Lower leg skin (tissue), 2 donors: ENCODE results near the genes USP3 and FBXL22.

GRCh38 chr15:63357701-63358234 is 23.9 kb downstream of the CA12 start:
- PRO-cap: no peak
- RAMPAGE, long total RNA, 2 experiments: no peak in any of the 2 experiments

DNA sequence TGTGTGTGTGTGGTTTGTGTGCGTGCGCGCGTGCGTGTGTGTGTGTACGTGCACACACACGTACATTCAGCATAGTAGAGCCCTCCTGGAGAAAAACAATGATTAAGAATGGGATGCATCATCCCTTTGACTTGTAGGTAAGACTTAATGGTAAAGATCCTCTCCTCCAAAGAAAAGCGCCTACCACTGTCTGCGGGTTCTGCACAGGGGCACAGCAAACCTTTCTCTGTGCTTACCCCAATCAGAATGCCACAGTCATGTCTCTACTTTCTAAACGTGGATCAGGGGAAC is 673 bp downstream of the CA12 start:
- PRO-cap: bidirectional peak, plus-strand start at position 183 of the sequence, minus-strand start outside the sequence
- RAMPAGE, long total RNA, 2 experiments: no peak in any of the 2 experiments

- PRO-cap: bidirectional peak, plus-strand start at chr15:63501527, minus-strand start at chr15:63501462
- RAMPAGE, long total RNA, 2 experiments: no peak in any of the 2 experiments
Measured at GRCh38 chr15:63501225-63501848, 3.1 kb upstream of the USP3 start.

DNA sequence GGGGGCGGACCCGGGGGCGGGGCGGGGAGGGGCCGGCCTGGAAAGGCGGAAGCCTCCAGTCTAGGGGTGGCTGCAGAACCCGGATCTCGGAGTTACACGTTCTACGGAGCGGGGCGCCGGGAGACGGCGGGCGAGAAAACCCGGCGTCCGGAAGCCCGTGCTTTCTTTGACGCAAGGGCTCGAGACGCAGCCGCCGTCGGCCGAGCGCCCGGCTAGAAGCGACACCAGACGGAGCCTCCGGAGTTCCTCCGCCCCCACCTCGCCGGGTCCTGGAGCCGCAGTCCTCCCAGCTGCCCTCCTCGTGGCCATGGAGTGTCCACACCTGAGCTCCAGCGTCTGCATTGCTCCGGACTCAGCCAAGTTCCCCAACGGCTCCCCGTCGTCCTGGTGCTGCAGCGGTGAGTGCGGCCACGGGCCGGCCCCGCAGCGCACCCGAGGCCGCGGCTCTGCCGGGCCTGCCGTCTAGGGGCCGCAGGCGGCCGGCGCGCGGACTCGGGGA is at the start of gene USP3:
TSS of gene USP3 (plus strand) at position 161 of the 499 bp plus-strand sequence.
- PRO-cap: bidirectional peak, plus-strand start at position 162 of the sequence, minus-strand start outside the sequence
- RAMPAGE, long total RNA, 2 experiments: start-site peak on the plus strand in 2 of 2 experiments, centred at positions 227 to 237 of the sequence, 211 to 241 reads per replicate

- PRO-cap: no peak
- RAMPAGE, long total RNA, 2 experiments: no peak in any of the 2 experiments
Measured at GRCh38 chr15:63569181-63569696, 27.9 kb upstream of the FBXL22 start.

DNA sequence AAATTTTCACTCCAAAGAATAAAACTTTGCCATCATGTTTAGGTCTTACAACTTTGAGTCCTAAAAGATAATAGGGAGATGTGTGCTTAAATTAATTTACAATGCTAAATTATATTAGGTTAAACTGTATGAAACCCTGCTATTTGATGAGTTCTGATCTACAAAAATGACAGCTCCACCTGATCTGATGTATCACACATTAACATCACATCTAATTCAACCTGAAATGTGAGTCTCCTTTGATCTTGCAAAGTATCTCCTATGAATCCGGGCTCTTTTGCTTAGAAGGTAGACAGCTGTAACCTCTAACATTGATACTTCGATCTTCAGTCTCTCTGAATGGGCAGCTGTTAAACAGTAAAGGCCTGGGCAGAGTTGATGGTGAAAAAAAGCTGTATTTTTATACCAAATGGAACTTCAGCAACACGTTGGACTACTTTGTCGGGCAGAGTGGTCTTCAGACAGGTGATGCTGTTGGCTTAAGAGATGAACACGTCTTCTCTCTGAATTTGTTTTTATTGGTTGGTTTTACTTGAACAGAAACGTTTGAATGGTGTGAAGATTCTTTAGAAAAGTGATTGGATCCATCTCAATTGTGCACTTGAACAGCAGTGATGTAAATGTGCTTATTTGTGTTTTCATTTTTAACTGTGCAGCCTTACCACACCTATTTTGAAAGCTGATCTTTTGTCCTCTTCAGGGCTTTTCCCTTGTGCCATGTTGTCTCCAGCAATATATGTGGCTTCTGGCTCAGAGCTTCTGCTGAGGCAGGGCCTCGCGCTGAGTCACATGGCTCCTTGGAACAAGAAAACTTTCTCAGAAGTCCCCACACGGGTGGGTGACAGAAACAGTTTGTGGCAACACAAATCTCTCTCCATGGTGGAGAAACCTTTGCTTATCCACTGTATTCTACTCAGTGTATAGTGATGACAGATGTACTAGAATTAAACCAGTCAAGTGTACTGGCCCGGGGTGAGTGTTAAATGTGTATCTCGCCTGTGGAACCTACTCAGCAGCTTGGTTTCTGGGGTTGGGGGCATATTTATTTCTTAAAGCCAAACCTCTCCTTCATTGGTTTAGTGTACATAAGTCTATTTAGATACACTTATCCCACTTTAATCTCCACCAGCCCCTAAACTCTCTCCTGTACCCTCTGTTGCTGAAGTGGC is 3.7 kb upstream of the FBXL22 start:
- PRO-cap: no peak
- RAMPAGE, long total RNA, 2 experiments: no peak in any of the 2 experiments

DNA sequence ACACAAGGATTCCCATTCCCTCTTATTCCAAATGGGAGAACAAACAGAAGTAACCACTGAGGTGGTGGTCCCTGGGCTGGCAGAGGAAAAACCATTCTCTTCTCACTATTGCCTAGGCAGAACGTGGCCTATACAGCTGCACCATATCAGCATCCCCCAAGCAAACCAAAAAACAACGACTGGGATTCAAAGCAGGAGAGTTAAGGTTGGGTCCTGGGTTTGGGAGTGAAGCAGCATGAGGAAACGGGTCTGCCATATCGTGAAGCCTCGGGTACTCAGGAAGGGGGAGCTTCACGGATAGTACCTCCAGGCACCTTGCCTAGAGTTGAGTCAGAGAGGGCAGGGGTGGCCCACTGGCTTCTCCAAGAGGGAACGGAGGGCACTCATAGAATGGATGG is 1.2 kb upstream of the FBXL22 start:
- PRO-cap: no peak
- RAMPAGE, long total RNA, 2 experiments: no peak in any of the 2 experiments

DNA sequence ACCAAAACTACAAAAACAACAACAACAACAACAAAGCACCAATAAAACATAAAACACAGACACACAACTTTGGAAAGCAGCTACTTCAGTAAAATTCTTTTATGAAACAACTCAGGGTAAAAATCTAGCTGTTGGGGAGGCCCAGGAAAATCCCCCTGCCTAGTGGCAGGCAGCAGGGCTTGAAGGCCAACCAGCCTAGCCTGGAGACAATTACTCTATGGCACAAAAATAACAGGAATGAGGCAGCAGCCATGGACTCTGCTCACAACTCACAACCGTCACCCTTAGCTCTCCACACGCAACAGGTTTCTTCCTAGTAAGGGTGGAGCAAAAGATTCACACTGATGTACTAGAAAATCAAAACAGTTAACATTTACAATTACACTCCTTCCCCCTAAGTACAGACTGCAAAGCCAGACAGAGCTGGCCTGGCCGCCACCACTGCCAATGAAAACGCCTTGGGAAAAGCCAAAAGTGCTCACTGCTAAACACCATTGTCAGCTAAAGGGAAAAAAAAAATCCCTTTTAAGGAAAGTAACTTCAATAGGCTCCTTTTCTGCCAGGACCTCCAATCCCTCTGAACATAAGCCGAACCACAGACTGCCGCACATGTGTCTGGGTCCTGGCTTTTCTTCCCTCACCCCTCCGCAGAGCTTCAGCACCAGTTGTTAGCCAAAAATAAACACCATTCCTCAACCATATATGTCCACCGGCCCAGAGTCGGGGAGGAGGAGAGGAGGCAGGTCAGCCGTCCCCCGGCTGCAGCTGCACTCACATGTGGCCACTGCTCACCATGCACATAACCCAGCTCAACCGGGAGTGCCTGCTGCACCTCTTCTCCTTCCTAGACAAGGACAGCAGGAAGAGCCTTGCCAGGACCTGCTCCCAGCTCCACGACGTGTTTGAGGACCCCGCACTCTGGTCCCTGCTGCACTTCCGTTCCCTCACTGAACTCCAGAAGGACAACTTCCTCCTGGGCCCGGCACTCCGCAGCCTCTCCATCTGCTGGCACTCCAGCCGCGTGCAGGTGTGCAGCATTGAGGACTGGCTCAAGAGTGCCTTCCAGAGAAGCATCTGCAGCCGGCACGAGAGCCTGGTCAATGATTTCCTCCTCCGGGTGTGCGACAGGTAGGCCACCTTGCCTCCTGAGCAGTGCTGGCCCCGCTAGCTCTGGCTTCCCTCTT is at the start of gene FBXL22:
TSS of gene FBXL22 (plus strand) at position 770 of the 1,184 bp plus-strand sequence.
- PRO-cap: no peak
- RAMPAGE, long total RNA, 2 experiments: no peak in any of the 2 experiments

DNA sequence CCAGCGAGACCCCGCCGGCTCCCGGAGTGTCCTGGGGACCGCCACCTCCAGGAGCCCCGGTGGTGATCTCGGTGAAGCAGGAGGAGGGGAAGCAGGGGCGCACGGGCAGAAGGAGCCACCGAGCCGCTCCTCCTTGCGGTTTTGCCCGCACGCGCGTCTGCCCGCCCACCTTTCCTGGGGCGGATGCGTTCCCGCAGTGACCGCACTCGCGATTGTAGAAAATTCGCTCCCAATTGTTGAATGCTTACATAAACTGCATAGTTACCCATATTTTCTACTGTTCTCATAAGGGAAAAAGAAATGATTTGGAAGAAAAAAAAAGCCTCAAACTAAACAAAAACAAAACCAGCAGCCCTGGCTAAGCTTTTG is 4.3 kb downstream of the FBXL22 start:
- PRO-cap: no peak
- RAMPAGE, long total RNA, 2 experiments: no peak in any of the 2 experiments

DNA sequence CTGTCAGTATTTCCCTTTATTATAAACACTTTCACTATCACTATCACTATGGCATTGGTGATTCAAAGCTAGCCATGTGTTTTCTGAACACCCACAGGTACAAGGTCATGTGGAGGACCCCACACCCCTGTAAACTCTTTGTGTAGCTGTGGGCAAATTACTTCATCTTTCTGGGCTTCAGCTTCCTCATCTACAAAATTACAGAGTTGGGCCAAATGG is 41.7 kb downstream of the FBXL22 start:
- PRO-cap: no peak
- RAMPAGE, long total RNA, 2 experiments: no peak in any of the 2 experiments

GRCh38 chr15:63807138-63807889 is 26.4 kb downstream of the HERC1 start:
- PRO-cap: no peak
- RAMPAGE, long total RNA, 2 experiments: no peak in any of the 2 experiments

DNA sequence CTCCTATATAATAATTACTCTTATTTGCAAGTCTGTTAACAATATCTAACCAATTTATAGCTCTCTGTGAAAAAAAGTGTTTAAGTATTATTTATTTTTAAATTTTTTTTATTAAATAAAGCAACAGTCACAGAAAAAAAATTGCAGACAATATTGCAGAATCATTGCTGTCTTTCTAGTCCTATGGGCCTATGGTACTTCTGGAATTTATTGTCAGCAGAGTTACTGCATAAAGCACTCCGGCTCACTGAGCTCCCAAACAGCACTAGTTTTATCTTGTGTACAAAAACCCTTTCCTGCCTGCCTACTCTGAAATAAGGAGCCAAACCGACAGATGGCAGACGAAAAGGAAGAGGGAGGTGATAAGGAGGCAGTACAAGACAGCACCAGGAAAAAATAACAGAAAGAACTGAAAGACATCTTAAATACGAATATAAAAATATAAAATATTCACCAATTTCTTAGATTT is 15.6 kb downstream of the HERC1 start:
- PRO-cap: no peak
- RAMPAGE, long total RNA, 2 experiments: no peak in any of the 2 experiments

DNA sequence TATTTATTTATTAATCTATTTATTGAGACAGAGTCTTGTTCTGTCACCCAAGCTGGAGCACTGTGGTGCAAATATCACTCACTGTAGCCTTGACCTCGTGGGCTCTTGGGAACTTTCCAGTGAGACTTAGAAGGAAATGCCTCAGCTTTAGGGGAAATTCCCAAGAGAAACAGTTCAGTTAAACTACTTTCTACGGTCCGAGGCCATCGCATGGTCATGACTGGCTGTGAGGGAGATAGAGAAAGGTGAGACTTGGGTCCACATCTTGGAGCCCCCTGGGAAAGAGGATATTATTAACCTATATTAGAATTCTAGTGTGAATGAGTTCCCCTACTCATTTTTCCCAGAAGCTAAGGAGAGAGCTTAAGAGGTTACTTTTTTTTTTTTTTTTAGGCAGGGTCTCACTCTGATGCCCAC is 47.1 kb upstream of the HERC1 start:
- PRO-cap: no peak
- RAMPAGE, long total RNA, 2 experiments: no peak in any of the 2 experiments

- PRO-cap: no peak
- RAMPAGE, long total RNA, 2 experiments: no peak in any of the 2 experiments
Measured at GRCh38 chr15:63967967-63968455, 78.3 kb downstream of the DAPK2 start.

DNA sequence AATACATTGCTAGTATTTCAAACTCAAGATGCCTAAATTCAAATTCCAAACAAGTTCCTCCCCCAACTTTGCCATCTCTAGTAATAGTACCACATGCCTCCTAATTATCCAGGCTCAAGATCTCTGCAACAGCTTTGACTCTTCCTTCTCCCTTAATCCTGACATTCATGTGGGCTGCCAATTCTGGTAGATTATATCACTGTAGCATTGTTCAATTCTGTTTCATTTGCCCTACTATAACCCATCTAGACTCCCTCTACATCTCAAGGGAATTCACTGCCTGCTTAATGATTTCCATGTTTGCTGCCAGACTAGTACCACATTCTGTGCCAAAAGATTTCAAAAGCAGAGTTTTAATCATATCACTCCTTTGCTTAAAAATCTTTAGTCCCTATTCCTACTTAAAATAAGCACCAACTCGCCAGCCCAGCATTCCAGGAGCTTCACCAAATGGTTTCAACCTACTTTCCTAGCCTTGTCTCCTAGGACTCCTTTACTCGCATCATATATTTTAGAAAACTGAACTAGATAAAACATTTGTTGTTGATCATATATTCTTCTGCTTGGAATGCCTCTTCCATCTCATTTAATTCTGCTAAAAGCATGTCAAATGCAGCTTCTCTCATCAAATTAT is 34.7 kb upstream of the PPIB start:
- PRO-cap: no peak
- RAMPAGE, long total RNA, 2 experiments: start-site peak on the minus strand in 1 of 2 experiments, centred at position 322 of the sequence, 9 reads per replicate

- PRO-cap: no peak
- RAMPAGE, long total RNA, 2 experiments: no peak in any of the 2 experiments
Measured at GRCh38 chr15:64469844-64470680, 9.7 kb downstream of the ZNF609 start.

DNA sequence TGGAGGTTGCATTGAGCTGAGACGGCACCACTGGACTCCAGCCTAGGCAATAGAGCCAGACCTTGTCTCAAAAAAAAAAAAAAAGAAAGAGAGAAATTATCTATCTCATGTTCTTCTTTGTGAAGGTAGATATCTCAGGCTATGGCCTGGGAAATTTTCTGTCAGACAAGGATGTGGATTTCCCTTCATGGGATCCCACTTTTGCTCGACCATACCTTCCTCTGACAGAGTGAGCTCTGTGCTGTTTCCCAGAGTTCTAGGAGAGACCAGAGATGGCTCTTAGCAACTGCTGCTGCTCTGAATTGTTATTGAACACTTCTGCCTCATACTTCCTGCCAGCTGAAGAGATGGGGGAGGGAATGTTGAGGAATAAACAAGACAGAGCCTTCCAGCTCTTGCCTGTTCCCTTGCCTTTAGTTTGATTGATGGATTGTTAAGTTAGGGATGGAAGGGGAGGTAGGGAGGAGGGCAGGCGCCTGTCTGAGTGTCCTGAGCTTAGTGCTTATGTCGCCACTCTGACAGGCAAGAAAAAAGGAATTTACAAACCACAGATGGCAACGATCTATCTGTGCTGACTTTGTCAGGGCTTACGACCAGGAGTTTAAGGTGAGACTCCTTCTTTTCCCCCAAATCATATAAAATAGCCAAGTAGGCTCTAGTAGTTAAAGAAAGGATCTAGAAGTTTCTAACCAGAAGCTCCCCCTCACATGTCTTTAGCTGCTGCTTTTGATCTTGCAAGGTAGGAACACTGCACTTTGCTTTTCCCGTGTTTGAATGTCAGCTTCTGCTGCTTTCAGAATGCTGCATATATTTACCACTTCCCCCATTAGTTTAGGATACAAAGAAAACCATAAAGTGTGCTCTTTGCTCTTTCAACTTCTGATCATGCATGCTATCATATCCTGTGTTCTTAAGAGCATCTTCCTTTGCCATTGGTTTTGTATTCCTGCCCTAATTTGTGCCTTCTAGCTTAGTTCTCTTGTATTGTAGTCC is 42.9 kb downstream of the ZNF609 start:
- PRO-cap: no peak
- RAMPAGE, long total RNA, 2 experiments: no peak in any of the 2 experiments

- PRO-cap: no peak
- RAMPAGE, long total RNA, 2 experiments: no peak in any of the 2 experiments
Measured at GRCh38 chr15:64642888-64643447, 132.4 kb downstream of the RBPMS2 start.

DNA sequence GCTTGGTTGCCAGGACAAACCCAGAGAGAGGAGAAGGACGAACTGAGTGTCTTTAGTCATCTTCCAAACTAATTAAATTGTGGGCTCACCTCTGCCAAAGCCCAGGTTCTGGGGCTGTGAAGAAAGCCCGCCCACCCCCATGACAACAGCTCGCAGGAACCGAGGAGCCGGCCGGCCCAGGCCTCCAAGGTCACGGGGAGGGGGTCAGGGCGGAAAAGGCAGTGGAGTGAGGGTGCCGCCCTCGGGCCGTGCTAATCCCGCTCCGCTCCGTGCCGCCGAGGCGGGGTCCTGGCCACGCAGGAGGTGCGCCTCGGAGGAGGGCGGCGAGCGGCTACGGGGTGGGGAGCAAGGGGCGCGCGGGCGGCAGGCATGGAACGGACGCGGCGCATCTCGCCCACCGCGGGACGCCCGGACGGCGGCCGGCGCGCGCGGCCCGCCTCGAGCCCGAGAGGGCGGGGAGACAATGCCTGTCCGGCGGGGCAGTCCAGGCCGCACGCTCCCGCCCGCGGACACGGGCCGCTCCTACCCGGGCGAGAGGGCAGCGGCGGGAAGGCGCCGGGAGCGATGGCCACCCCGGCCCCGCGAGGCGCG is 727 bp downstream of the RBPMS2 start:
- PRO-cap: no peak
- RAMPAGE, long total RNA, 2 experiments: no peak in any of the 2 experiments

DNA sequence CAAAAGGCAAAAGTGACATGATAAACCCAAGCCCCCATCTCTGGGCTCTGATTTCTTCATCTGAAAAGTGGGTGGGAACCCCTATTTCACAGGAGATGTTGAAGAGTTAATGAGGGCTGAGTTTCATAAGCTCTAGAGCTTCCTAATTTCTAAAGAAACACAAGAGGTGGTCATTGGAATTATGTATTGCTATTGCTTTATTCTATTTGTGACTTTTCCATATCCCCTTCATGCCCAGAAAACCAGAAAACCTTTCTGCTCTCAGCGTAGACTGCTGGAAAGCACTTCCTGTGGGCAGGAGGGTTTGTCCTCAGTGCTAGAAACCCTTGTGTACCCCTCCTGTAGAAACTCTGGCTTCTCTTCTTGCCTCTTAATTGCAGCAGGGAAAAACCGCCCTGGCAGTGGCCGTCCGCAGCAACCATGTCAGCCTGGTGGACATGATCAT is 32.6 kb downstream of the ANKDD1A start:
- PRO-cap: no peak
- RAMPAGE, long total RNA, 2 experiments: no peak in any of the 2 experiments